Right lobe of liver (tissue), 4 donors: ENCODE data around the genes TBX6, PHKG2 and ZNF629.

DNA sequence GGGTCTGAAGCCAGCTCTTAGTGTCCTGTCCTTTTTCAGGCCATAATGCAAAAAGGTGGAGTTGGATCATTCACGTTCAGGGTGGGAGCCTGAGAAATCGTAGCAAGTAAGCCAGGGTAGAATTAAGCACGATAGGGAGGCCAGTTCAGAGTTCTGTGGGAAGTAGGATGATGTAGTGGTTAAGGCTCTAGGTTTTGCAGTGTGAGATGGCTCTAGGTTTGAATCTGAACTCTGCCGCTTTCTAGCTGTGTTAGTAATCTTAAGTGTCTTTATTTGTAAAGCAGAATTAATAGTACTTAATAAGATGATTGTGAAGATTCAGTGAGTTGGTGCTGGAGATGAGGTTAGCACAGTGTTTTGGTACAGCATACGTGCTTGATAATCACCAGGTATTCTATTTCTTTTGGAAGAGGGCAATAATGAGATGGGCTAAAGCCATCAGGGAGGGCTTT, 1.2 kb downstream of the PPP4C start:
- PRO-cap, 4 experiments: no peak in any of the 4 experiments
- RAMPAGE, long total RNA, 2 experiments: no peak in any of the 2 experiments

DNA sequence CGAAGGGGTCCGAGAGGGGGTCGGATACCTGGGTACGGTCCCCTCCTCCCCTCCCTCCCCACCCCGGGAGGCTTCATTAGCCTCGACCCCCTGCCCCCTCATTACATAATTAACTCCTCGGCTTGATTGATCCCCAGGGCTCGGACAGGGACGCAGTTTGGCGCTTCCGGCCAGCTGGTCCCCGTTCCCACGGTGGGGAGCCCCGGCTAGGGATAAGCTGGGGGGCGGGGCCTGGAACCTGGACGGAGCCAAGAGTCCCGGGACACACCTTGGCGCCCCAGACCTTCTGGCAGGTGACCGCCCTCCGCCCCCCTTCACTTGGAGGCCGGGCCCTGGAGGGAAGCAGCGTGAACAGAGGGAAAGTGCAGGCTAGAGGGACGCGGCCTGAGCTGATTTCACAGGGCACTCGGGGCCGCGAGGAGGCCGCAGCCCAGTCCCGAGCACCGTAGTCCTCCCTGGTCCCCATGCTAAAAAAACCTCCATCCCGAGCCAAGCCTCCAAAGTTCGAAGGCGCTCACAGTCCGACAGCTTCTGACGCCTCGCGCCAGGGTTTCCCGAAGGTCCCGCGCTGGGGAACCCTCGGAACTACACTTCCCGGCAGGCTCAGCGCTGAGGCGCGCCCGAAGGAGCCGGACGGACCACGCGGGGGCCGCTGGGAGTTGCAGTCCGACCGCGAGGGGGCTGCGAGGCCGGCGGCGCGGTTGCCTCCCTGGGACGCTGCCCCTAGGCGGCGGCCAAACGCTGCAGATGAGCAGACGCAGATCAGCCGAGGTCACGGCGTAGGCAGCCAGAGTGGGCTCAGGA, at the start of gene TBX6:
TSS of gene TBX6 (minus strand) at position 570 of the 804 bp plus-strand sequence.
- PRO-cap, 4 experiments: peak in 4 of 4 experiments; most common plus-strand start position 754 of the sequence (in 4); most common minus-strand start position 553 of the sequence (in 3)
- RAMPAGE, long total RNA, 2 experiments: start-site peak on the minus strand in 1 of 2 experiments, centred at position 572 of the sequence, 12 reads per replicate

DNA sequence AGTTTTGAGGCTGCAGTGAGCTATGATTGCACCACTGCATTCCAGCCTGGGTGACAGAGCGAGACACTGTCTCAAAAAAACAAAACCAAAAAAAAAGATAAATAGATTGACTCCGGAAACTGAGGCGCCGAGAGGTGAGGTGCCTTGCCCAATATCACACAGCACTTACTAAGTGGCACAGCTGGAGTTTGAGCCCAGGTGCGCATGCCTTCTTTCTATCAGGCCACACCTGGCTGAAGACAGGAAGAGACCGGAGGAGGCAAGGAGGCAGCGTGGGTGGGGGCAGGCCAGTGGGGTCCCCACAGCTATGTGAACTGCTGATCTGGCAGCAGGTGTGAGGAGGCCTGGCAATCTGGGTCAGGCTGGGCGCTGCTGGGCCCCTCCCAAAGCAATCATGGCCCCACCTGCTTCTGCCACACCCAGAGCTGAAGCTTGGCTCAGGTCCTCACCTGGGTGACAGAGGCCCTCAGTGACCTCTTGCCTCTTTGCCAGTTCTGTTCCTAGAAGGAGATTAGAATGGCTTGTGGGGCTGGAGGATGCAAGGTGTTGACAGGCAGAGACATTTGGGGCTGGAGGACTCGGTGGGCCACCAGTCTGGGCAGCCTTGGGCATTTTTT, 1.9 kb upstream of the GDPD3 start:
- PRO-cap, 4 experiments: no peak in any of the 4 experiments
- RAMPAGE, long total RNA, 2 experiments: no peak in any of the 2 experiments

GRCh38 chr16:30187705-30188110, 4.3 kb downstream of the CORO1A start:
- PRO-cap, 4 experiments: no peak in any of the 4 experiments
- RAMPAGE, long total RNA, 2 experiments: no peak in any of the 2 experiments

GRCh38 chr16:30329688-30329938, 25.5 kb downstream of the CD2BP2 start:
- PRO-cap, 4 experiments: no peak in any of the 4 experiments
- RAMPAGE, long total RNA, 2 experiments: no peak in any of the 2 experiments

DNA sequence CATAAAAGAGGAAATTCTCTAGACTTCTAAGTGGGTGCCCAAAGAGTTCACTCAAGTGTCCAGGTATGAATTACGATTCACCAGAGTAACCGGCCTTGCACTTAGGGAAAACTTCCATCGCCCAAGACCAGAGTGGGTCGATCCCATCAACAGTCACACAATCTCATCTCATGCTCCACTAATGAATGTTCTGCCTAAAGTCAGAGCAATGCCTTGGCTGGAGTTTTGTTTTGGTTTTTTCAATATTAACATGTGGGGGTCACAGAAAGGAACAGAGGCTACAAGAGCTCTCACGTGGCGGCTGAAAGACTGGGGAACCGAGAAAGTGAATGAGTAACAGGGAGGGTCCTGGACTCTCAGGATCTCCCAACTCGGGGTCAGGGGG, 20.8 kb downstream of the CD2BP2 start:
- PRO-cap, 4 experiments: no peak in any of the 4 experiments
- RAMPAGE, long total RNA, 2 experiments: no peak in any of the 2 experiments

DNA sequence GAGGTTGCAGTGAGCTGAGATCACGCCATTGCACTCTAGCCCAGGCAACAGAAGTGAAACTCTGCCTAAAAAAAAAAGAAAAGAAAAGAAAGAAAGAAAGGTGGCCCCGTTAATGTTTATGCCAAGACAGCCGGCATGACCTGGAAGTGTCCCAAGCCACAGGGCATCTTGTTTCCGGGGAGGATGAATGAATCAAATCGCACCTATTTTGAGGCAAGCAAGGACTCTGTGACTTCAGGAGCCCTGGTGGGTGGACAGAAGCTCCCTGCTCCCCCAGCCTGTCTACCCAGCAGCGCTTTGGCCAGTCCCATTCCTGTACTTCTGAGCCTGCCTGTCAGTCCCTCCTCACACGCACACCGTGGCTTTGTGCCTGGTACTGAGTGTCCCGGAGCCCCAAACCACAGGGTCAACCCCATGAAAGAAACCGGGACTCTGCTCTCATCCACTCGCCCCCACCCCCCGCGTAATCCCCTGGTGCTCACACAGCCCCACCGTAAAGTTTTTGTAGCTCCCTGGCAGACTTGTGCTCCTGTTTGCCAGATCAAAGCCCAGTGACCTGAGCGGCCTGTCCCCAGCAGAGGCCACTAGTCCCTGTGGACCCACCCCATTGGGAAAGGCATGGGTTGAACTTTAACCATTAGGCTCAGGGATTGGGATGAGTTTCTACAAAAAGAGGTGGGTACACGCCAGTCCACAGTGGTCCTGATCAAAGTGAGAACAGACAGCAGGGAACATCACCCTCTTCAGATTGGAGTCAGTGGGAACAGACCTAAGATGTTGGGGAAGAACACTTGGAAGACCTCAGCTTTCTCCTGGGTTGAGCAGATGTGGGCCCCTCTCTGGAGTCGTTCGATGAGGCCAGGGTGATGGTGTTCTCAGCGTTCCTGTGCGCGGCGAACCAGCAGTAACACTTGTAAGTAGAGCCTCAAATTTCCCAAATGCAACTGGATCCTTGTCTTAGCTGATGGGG, 19.2 kb downstream of the CD2BP2 start:
- PRO-cap, 4 experiments: peak in 3 of 4 experiments; most common plus-strand start position 646 of the sequence (in 2); most common minus-strand start position 284 of the sequence (in 2)
- RAMPAGE, long total RNA, 2 experiments: no peak in any of the 2 experiments

DNA sequence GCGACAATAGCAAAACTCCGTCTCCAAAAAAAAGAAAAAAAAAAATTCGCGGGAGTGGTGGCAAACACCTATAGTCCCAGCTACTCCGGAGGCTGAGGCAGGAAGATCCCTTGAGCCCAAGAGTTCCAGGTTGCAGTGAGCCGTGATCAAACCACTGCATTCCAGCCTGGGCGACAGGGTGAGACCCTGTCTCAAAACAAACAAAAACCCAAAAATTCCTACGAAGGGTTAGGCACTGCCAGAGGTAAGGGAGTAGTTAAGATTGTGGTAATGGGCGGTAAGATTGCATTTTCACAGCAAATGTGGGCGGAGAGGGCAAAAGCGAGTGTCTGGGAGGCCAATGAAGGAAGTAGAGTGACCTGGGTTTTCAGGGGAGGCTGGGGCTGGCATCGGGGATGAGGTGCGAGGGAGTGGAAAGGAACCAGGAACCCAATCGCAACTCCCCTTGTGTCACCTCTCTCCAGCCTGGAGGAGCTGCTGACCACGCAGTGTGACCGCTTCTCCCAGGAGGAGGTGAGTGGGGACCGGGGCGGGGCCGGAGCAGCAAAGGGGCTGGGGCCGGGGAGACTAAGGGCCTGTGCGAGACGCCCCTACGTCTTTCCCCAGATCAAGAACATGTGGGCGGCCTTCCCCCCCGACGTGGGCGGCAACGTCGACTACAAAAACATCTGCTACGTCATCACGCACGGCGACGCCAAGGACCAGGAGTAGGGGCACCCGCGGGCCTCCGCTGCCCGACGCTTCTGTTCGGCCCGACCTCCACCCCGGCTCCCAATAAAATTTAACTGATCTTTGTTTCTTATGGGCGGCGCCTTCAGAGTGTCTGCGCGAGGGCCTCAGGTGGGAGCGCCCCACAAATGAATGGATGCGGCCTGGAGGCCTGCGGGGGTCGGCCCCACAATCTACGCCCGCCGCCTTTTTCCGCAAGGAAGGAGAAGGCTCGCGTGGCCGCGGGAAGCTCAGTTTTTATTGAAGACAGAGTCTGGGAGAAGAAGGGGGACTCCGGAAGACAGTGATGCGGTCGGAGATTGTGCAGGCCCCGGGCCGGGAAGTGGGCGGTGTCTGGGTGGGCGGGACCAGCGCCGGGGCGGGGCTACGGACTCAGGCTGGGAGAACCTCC, 2.9 kb downstream of the MYL11 start:
- PRO-cap, 4 experiments: peak in 4 of 4 experiments; most common plus-strand start position 688 of the sequence (in 4); most common minus-strand start position 609 of the sequence (in 4)
- RAMPAGE, long total RNA, 2 experiments: start-site peak on the minus strand in 1 of 2 experiments, centred at position 770 of the sequence, 5 reads per replicate

- PRO-cap, 4 experiments: peak in 2 of 4 experiments; most common plus-strand start chr16:30394759 (in 1); most common minus-strand start chr16:30394675 (in 1)
- RAMPAGE, long total RNA, 2 experiments: no peak in any of the 2 experiments
Measured at GRCh38 chr16:30394516-30395170, 577 bp upstream of the ZNF48 start.

- PRO-cap, 4 experiments: peak in 1 of 4 experiments; most common plus-strand start chr16:30568508 (in 1)
- RAMPAGE, long total RNA, 2 experiments: no peak in any of the 2 experiments
Measured at GRCh38 chr16:30568188-30568709, 3.3 kb downstream of the ZNF688 start.

- PRO-cap, 4 experiments: no peak in any of the 4 experiments
- RAMPAGE, long total RNA, 2 experiments: no peak in any of the 2 experiments
Measured at GRCh38 chr16:30741271-30742260, 1.1 kb downstream of the TMEM265 start.

GRCh38 chr16:30747834-30748704, at the start of gene PHKG2:
Gene PHKG2 (plus strand): TSS chr16:30748425.
- PRO-cap, 4 experiments: peak in 4 of 4 experiments; most common plus-strand start chr16:30748425 (in 4); most common minus-strand start chr16:30748124 (in 2)
- RAMPAGE, long total RNA, 2 experiments: start-site peak on the plus strand in 2 of 2 experiments, at chr16:30748396-30748441 at its widest, 536 to 634 reads per replicate

GRCh38 chr16:30768154-30768968, 6.2 kb downstream of the RNF40 start:
- PRO-cap, 4 experiments: no peak in any of the 4 experiments
- RAMPAGE, long total RNA, 2 experiments: no peak in any of the 2 experiments

DNA sequence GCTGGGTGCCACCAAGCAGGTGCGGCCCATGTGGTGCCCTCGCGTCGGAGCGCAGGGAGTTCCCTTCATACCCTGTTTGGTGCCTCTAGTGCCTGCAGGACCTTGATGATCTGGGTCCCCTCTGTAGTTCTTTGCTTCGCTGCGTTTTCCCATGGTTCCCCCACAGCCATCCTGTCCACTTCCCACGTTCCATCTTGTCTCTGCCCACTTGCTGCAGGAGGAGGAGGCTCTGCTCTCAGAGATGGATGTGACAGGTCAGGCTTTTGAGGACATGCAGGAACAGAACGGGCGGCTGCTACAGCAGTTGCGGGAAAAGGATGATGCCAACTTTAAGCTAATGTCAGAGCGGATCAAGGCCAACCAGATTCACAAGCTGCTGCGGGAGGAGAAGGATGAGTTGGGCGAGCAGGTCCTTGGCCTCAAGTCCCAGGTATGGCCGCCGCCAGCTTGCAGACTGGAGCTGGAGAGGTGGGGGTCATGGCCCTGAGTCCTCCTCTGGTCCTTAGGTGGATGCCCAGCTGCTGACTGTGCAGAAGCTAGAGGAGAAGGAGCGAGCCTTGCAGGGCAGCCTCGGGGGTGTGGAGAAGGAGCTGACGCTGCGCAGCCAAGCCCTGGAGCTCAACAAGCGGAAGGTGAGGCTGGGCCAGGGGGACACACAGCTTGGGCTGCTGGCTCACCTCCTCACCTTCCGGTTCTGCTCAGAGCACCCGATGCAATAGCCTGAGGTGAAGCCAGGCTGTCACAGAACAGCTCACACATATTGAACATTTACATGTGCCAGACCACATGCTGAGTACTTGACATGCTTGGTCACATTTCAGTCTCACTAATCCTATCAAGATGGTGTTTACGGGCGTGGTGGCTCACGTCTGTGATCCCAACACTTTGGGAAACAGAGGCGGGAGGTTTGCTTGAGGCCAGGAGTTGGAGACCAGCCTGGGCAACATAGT, 7.1 kb downstream of the RNF40 start:
- PRO-cap, 4 experiments: no peak in any of the 4 experiments
- RAMPAGE, long total RNA, 2 experiments: no peak in any of the 2 experiments

DNA sequence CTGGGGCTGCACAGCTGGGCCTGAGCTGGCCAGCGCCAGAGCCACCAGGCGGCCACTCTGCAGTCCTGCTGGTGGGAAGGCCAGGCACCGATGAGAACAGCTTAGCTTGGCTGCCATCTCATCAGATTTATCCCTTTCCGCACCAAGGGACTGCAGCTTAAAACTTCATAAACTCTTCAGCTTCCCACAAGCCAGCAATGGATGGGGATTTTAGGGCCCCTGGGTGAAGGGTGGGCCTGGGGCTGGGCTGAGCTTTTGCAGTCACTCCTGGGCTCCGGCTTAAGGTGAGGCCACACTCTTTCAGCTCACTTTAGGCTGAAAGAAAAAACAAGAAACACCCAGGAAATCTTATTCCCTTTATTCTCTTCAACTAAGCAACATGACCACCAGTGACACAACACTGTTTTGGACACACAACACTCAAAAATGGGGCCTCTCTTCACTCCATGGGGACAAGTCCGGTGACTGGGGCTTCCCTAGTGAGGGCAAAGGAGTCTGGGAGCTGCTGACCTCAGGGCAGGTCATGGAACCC, 8.8 kb downstream of the ZNF629 start:
- PRO-cap, 4 experiments: peak in 1 of 4 experiments; most common minus-strand start position 309 of the sequence (in 1)
- RAMPAGE, long total RNA, 2 experiments: no peak in any of the 2 experiments

GRCh38 chr16:30787086-30787837, at the start of gene ZNF629:
Gene ZNF629 (minus strand): TSS chr16:30787205.
- PRO-cap, 4 experiments: peak in 4 of 4 experiments; most common plus-strand start chr16:30787279 (in 1); most common minus-strand start chr16:30787188 (in 4)
- RAMPAGE, long total RNA, 2 experiments: start-site peak on the minus strand in 2 of 2 experiments, at chr16:30787120-30787234 at its widest, 47 to 53 reads per replicate

DNA sequence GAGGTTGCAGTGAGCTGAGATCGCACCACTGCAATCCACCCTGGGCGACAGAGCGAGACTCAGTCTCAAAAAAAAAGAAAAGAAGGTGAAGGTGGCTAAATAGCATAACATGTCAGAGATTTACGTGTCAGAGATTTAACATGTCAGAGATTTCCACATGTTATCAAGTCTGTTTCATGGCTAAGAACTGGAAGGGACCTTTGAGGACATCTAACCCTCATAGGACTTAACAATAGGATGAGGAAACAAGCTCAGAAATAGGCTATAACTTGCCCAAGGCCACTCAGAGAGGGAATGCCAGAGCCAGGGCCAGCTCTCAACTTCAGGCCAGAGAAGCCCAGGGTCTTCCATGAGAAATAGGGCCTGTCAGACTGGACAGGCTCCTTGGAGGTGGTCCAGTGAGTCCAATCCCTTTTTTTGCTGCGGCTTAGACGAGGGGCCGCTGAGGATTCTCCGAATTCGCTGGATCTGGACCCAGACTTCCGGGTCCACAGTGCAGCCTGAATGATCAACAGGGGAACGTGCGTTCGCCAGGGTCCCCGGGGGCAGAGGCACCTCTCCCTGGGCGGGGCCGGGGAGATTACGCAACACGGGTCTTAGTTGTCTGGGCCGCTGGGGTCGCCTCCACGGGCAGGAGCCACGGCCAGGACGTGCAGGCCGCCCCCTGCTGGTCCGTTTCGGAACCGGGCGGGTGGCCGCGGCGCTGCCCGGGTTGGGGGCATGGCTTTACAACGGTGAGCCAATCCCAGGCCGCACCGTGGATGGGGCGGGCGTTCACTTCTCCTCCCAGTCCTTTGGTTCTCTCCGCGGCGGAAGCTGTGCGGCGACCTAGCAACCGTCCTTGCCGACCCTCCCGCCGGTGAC, 27.0 kb upstream of the ZNF629 start:
- PRO-cap, 4 experiments: peak in 4 of 4 experiments; most common plus-strand start position 789 of the sequence (in 3); most common minus-strand start position 464 of the sequence (in 3)
- RAMPAGE, long total RNA, 2 experiments: no peak in any of the 2 experiments

DNA sequence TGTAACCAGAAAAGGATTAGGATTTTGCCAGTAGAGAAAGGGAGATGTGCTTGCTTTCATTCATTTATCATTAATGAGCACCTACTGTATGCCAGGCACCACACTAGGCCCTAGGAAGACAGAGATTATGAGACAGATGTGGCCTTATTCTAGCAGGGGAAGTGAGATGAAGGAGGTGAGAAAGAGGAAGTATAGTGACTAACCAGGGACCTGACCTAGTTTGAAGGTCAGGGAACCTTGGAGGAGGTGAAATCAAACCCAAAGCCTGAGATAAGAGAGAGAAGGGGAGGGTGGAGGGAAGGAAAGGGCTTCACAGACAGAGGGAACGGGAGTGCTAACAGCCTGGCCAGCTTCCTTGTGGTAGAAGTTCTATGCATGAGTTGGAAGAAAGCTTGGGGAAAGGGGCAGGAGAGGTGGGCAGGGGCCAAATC, 17.4 kb downstream of the BCL7C start:
- PRO-cap, 4 experiments: peak in 2 of 4 experiments; most common minus-strand start position 163 of the sequence (in 2)
- RAMPAGE, long total RNA, 2 experiments: no peak in any of the 2 experiments

- PRO-cap, 4 experiments: no peak in any of the 4 experiments
- RAMPAGE, long total RNA, 2 experiments: no peak in any of the 2 experiments
Measured at GRCh38 chr16:30876853-30877371, 17.0 kb downstream of the BCL7C start.

DNA sequence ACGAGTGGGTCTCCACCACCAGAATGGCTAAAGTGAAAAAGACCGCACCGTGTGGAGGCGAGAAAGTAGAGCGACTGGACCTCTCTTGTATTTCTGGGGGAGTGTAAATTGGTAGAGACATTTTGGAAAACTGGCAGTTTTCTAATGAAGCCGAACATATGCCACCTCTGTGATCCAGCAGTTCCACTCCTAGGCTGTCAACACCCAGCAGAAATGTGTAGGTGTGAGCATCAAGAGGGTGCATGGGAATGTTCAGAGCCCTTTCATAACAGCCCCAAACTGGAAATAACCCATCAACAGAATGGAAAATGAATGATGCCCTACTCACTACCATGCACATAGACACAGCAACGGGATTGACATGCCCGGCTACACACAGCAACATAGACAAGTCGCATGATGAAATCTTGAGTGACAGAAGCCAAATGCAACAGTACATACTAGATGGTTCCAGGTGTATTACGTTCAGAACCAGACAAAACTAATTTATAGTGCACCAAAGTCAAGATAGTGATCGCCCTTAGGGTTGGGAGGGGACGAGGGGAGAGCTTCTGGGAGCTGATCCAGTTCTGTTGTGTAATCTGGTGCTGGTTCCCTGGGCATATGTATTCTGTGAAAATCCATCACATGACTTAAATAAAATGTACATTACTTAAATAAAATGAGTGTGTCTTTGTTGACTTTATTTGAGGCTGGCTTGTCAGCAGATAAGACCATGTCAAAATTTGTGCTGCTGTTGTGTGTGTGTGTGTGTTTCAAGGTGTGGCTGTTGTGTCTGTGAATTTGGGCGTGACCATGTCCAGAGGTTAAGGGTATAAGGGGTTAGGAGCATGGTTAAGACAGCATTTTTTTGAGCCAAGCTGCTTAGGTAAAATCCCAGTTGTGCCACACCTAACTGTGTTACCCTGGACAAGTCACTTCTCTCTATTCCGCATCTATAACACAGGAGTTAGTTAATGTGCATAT, 965 bp upstream of the BCL7C start:
- PRO-cap, 4 experiments: peak in 1 of 4 experiments; most common minus-strand start position 199 of the sequence (in 1)
- RAMPAGE, long total RNA, 2 experiments: start-site peak on the plus strand in 1 of 2 experiments, centred at position 95 of the sequence, 5 reads per replicate